ENCODE results near the gene PRIM1.

DNA sequence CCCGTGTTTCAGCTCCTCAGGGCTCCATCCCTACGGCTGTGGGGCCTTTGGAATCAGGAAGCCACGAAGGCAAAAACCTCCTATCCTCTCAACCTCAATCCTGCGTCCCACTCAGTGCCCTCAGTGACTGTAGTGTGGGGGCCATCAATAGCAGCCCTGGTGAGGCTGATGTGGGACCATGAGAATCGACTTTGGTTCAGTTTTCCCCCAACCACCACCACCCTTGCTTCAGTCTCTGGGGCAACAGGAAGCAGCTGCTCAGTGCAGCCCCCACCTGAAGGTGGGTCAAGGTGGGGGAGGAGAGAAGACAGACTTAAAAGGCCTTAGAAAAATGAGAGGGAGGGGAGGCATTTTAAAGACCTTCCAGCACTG lies 5.3 kb upstream of the BAZ2A start:
- RRBS, result no CpG with 5 or more reads among the region's 5 CpGs

GRCh38 chr12:56642259-56642934 lies 3.4 kb downstream of the ATP5F1B start:
- RRBS, result no CpG with 5 or more reads among the region's 10 CpGs

DNA sequence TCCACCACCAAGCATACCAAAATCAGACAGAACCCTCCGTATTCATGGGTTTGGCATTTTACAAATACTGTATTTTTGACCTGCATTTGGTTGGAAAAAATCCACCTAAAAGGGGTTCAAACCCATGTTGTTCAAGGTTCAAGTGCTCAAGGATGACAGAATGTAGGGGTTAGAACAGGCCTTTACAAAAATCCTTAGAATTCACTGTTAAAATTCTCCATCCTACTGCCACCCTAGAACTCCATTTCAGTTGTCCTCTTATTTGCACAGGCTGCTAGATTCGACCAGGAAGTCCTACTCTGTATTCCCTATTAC lies 15.1 kb upstream of the ATP5F1B start:
- RRBS, result no CpG with 5 or more reads among the region's 2 CpGs

GRCh38 chr12:56662775-56664184 lies 17.5 kb upstream of the ATP5F1B start:
- RRBS, result no CpG with 5 or more reads among the region's 11 CpGs

- RRBS, result no CpG with 5 or more reads among the region's 6 CpGs
Measured at GRCh38 chr12:56725759-56726045, 603 bp upstream of the NACA start.

- RRBS, result 2% methylated on average over 12 of the region's 63 CpGs
Measured at GRCh38 chr12:56751725-56752628, at the start of gene PRIM1. PRIM1 (minus strand) TSS chr12:56752323.

- RRBS, result no CpG with 5 or more reads among the region's 7 CpGs
Measured at GRCh38 chr12:56803747-56804045, 40.6 kb downstream of the HSD17B6 start.

- RRBS, result no CpG with 5 or more reads among the region's 9 CpGs
Measured at GRCh38 chr12:56987475-56987942, 6.8 kb upstream of the GPR182 start.

DNA sequence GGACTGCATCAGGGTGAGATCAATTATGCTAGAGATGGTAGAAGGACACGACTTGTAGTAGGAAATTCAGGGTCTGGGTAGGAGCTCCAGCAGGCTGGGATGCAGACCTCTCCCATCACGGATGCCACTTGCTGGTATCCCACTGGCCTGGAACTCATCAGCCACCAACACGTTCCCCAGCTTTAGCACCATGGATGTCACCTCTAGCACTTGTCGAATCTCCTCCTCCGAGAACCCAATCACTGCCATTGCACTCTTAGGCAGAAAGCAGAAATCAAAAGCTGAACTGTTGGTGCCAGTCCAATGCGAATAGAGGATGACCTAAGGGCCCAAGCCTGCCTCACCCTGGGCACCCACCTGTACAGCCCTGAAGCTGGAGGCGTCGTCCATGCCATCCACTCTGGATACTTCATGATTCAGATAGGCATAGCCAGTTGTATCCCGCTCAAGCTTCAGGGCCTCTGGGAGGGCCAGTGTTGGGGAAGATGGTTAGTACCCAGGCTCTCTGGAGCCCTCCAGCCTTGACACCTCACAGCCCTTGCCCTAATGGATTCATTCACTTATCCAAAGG lies 6.1 kb downstream of the MYO1A start:
- RRBS, result no CpG with 5 or more reads among the region's 9 CpGs

DNA sequence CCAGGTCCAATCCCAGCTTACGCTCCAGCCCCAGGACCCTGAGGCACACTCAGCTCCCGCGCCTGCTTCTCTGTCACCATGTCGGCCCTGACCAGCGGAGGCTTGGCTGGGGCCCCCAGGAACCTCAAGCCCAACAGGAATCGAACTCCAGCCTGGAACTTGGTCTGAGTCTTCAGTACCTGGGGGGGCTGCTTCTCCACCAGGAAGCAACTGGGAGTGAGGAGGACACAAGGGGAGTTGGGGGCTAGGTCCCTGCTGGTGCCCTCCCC lies 6.1 kb downstream of the STAT6 start:
- RRBS, result no CpG with 5 or more reads among the region's 6 CpGs

GRCh38 chr12:57133322-57133749 lies 5.1 kb downstream of the LRP1 start:
- RRBS, result no CpG with 5 or more reads among the region's 9 CpGs

DNA sequence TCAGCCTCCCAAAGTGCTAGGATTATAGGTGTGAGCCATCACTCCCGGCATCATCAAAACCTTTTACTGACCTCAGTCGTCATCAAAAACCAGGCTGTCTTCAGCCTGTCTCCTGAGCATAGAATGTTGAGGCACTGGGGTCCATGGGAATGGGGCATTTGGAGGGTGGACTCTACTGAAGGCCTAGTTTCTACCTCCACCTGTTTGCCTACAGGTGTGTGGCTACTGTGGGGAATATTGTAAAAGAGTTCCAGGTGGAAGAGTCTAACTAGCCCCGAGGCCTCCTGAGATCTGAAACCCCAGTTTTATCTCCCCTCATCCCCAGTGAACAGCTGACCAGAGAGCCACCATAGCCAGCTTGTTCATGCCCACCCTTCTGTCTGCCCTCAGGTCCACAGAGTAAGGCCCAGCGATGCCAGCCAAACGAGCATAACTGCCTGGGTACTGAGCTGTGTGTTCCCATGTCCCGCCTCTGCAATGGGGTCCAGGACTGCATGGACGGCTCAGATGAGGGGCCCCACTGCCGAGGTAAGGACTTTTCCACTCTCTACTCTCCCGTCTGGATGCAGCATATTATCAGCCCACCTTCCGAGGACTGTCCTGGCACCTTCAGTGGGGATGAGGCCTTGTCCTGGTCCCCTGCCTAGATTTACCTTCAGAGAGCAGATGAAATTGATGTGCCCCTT lies 12.8 kb downstream of the LRP1 start:
- RRBS, result no CpG with 5 or more reads among the region's 10 CpGs

DNA sequence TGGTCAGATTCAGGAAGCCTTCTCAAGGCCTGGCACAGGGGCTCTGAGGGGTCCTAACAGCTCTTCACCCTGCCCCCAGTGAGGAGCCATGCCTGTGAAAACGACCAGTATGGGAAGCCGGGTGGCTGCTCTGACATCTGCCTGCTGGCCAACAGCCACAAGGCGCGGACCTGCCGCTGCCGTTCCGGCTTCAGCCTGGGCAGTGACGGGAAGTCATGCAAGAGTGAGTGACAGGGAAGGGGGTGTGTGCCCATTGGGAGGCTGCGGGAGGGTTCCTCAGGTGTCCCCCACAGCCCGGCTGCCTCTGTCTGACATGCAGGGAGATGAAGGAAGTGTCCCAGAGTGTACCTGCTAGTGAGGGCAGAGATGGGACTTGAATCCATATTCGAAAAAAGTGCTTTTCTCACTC lies 28.4 kb downstream of the LRP1 start:
- RRBS, result 91% methylated on average over 6 of the region's 11 CpGs

DNA sequence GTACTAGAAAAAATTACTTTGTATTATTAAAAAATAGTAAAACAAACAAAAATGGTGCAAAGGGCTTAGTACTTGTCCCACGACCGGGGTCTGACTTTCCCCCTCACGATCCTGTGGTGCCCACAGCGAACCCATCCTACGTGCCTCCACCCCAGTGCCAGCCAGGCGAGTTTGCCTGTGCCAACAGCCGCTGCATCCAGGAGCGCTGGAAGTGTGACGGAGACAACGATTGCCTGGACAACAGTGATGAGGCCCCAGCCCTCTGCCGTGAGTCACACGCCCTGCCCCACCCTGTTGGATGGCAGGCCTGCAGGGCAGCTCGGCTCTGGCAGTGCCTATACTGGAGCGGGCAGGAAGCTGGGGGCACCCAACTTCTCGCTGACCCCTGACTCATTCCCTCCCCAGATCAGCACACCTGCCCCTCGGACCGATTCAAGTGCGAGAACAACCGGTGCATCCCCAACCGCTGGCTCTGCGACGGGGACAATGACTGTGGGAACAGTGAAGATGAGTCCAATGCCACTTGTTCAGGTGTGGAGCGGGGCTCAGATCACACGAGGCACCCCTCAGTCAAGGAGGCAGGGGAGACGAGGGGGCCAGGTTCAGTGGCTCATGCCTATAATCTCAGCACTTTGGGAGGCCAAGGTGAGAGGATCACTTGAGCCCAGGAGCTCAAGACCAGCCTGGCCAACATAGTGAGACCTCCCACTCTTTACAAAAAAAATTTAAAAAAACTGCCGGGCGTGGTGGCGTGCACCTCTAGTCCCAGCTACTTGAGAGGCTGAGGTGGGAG lies 37.6 kb downstream of the LRP1 start:
- RRBS, result no CpG with 5 or more reads among the region's 28 CpGs

- RRBS, result 60% methylated on average over 5 of the region's 13 CpGs
Measured at GRCh38 chr12:57167782-57168379, 39.6 kb downstream of the LRP1 start.

DNA sequence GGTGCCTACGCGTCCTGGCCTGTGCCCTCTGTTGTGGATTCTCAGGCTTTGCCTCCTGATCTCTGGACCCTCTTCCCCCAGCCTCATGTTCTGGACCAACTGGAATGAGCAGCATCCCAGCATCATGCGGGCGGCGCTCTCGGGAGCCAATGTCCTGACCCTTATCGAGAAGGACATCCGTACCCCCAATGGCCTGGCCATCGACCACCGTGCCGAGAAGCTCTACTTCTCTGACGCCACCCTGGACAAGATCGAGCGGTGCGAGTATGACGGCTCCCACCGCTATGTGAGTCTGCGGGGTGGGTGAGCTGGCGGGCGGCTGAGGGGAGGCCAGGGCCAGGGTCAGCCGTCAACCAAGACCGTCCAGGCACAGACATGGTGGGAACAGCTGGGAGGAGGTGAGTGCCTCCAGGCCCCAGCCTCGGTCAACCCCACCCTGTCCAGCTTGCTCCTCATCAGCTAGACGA lies 25.8 kb upstream of the NXPH4 start:
- RRBS, result no CpG with 5 or more reads among the region's 24 CpGs

GRCh38 chr12:57201378-57202115 lies 15.0 kb upstream of the NXPH4 start:
- RRBS, result no CpG with 5 or more reads among the region's 25 CpGs

- RRBS, result no CpG with 5 or more reads among the region's 4 CpGs
Measured at GRCh38 chr12:57205986-57206256, 10.7 kb upstream of the NXPH4 start.

DNA sequence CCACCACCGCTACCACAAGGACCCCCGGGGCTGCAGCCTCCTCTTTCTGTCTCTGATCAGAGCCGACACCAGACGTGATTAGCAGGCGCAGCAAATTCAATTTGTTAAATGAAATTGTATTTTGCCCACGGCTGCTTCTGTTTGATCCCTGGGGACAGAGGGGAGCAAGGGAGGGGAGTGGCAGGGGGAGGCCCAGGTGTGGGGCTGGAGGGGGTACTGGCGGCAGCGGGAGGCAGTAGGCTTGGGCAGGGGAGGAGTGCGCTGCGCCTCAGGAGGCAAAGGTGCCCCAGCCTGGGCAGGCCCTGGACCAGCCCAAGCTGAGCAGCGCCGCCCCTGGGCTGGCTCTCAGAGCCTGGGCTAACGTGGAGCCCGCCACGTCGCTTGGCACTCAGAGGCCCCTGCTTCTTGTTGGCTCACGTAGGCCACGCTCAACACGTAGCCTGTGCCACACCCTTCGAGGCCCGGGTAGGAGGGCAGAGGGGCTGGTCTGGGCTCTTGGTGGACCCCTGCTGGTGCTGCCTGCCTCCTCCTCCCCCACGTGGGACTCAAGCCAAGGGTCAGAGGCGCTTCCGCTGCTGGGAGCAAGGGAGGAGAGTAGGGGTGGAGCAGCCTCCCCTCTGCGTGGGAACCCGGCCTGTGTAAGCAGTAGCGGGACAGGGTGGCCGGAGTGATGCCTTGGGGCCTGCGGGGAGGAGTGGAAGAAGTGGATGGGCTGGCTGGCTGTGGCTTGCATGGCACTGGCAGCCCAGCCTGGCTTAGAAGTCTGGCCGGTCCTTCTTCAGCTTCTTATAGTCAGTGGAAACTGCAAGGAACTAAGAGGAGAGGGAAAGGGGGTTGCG lies 1.9 kb downstream of the NDUFA4L2 start:
- RRBS, result 0% methylated on average over 3 of the region's 31 CpGs

GRCh38 chr12:57367502-57368154 lies 63.2 kb downstream of the R3HDM2 start:
- RRBS, result no CpG with 5 or more reads among the region's 3 CpGs

All from choroid plexus epithelial cell (primary cell).